ENCODE measurements around the genes CD96 and SLC9C1.

DNA sequence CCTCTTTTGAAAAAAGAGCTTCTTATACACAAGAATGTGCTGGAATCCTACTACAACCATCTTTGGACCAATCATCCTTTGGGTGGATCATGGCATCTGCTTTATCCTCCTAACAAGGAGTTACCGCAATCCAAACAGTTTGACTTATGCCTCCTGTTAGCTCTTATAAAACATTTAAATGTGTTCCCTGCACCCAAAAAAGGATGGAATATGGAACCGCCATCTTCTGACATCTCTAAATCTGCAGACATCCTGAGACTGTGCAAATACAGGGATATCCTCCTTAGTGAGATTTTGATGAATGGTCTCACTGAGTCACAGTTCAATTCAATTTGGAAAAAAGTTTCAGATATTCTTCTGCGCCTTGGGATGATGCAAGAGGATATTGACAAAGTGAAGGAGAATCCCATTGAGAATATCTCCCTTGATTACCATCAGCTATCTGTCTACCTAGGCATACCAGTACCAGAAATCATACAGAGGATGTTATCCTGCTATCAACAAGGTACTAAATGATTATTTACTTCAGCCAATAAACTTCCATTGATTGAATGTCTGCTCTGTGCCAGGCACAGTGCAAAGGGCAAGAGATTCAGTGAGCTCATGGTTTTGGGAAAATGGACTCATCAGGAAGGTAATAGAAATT is 54.9 kb downstream of the DZIP3 start:
- PRO-cap = no peak

- PRO-cap = no peak
Observed at GRCh38 chr3:110964341-110964874, 107.2 kb upstream of the NECTIN3 start.

DNA sequence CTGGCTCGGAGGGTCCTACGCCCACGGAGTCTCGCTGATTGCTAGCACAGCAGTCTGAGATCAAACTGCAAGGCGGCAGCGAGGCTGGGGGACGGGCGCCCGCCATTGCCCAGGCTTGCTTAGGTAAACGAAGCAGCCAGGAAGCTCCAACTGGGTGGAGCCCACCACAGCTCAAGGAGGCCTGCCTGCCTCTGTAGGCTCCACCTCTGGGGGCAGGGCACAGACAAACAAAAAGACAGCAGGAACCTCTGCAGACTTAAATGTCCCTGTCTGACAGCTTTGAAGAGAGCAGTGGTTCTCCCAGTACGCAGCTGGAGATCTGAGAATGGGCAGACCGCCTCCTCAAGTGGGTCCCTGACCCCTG is 52.6 kb upstream of the NECTIN3 start:
- PRO-cap = no peak

DNA sequence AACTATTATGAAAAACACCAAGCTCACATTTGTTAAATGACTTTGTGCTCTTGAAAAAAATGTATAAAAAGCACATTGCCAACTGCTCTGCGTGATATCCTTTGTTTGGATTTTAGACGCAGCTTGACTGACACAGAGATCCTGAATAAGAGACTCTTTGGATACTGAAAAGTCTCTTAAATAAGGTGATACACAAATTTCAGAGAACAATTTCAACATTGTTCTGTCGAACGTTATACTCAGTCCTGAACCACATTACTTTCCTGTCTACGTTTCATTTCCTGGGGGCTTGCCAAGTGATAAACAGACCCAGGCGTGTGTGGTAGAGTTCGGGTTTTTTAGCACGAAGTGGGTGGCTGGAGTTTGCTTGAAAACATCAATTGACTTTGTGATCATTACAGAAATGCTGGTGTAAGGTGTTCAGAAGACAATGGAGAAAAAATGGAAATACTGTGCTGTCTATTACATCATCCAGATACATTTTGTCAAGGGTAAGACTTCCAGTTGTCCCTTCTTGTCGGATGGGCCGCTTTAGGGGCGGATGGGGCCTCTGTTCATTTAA is at the start of gene CD96:
Gene CD96, plus strand, starts transcription at position 379 of the 562 bp plus-strand sequence.
- PRO-cap = no peak

DNA sequence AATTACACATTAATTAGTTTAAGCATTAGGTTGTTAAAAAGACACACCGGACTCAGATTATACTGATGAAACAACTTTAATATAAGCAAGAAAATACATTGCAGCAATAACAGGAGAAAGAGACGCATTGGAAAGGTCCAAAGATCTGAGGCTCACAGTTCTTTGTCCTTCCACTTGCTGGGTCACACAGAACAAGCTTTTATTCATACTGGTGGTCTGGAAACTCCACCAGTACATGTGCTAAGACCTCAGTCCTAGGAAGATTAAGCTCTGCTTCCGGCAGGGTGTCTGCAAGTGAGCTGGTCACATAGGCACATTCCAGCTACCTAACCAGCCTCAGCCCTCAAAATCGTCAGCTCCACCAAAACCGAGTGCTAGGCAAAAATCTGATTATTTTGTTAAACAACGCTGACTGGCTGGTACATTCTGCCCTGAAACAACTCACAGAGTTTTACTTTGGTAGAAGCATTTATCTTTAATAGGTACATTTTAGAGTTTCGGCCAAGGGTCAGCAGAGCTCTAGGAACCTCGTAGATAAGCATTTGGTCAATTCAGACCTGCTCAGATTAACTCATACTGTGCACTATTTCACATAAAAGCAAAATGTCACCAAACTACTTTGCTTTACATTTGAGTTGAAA is 2.2 kb downstream of the ZBED2 start:
- PRO-cap = no peak

DNA sequence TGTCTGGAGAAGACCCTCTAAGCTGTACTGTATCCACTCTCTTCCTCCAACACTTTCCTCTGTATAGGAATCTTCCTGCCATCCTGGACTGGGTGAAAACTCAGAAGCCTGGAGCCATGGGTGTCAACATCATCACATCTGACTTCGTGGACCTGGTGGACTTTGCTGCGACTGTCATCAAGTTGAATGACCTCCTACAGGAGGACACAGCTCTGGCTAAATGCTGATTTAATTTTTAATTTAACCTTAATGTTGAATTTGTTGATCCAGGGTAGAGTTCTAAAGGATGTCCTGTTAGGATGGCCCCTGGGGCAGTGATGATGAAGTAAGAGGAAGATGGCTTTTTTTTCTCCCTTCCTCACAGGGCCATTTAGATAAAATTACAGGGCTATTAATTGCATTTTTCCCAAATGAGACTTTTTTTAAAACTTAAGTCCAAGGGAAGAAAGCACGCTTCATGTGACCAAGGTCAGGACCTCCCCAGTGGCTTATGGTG is 46.2 kb downstream of the PLCXD2 start:
- PRO-cap = no peak

GRCh38 chr3:111858522-111858996 is 506 bp upstream of the PHLDB2 start:
- PRO-cap = no peak

GRCh38 chr3:111861144-111861871 is 2.2 kb downstream of the PHLDB2 start:
- PRO-cap = no peak

DNA sequence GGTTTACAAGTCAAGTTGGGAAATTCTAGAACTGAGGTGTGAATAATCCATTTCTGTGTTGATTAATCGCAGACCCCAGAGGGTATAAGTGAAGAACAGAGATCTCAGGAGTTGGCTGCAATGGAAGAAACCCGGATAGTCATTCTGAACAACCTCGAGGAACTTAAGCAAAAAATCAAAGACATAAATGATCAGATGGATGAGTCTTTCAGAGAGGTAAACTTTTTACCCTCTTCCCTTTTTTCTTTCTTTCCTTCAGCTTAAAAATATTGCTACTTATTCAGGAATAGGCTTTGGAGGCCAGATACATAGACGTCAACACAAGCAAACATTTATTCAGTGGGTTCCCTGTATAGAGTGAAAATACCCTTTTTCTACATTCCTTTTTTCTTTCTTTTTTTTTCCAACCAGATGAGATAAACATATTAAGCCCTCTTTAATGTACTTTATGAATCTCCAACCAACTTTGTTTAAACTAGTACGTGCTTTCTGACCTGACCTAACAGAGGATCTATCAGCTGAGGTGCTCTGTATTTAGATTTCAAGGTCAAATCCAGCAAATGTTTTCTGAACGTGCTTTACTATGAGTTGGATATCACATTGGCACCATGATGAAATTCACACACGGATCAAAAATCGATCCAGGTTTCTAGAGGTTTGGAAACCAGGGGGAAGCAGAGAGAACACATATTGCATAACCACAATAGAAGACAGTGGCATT is 59.7 kb upstream of the ABHD10 start:
- PRO-cap = no peak

DNA sequence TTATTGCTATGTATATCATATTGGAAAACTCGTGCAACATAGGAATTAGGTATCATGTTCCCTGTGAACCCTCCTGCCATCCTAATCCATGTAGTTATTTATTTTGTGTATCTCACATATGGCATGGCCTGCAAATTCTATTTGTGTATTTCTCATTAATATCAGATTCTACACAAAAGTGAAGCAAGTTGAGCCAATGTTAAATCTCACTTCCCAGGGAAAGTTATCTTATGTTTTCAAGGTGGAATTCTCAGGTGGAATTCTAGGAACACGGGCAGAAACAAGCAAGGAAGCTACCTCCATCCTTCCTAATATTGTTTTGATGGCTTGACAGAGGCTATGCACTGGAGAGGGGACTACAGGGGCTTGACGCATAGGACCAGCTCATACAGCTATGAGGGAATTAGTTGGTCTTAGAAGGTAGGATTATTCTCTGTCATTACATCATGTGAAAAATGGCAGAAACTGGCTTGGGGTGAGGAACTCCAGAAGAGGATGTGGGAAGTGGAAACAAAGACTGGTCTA is 56.6 kb upstream of the ABHD10 start:
- PRO-cap = no peak

DNA sequence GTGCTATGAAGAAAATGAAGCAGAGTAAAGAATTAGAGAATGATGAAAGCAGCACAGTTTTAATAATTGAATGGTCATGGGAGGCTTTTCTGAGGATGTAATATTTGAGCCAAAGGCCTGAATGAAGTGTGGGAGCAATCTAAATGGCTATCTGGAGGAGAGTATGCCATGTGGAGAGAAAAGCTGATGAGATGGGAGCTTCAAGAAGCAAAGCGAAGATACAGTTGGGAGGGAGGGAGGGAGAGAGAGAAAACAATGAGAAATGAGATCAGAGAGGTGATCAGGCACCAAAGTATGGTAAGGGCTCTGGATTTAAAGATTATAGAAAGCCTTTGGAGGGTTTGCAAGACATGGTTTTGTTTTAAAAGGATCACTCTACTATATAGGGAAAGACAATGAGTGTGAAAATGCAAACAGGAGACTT is 6.8 kb downstream of the ABHD10 start:
- PRO-cap = no peak

DNA sequence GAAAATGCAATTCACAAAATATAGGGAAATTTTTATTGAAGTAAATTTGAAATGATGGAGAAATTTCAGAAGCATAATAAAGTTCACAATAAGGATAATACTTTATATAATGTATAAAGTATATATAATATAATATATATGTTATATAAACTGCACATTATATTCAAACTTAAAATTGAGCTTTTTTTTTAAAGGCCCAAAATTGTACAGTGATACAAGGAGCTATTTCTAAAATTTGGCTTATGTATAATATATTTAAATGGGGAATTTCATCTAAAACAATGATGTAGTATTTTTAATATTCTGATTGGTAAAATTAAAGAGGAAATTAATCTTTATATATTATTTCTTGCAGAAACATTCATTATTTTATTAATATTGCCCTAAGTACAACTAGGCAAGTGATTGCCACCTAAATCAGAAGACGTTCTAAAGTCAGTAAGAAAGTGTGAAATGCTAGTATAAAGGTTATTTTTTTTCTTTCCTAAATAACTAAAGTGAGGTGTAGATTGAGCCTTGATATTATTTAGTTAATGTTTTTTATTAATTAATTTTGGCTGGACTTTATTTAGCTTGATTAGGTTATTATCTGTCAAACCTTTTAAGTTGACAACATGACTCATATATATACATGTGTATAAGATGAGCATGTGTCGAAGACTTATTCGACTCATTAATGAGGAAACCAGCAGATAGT is 6.5 kb upstream of the TAGLN3 start:
- PRO-cap = no peak

GRCh38 chr3:112084693-112085816 is 1.1 kb upstream of the C3orf52 start:
- PRO-cap = no peak

GRCh38 chr3:112116097-112116591 is 16.9 kb downstream of the GCSAM start:
- PRO-cap = no peak

- PRO-cap = no peak
Observed at GRCh38 chr3:112293459-112294609, at the start of gene SLC9C1. SLC9C1 (minus strand) TSS chr3:112294216.

DNA sequence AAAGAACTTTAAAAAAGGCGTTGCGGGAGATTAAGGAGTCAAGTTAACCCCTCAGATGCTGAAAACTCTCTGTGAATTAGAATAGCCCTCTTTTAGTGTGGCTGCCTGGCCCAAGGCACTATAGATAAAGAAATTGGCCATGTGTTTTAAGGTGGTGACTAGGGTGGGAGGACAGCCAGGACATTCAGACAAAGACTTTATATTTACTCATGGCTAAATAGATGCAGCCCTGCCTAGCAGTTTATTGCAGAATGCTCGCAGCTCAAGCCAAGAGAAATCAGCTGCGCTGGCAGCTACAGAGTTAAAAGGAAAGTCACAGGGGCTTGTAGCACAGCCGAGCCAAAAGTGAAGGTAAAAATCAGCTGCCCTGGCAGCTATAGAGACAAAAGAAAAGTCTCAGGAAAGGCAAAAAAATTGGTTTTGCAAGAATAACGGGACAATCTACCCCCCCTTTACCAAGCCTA is 9.4 kb upstream of the SLC9C1 start:
- PRO-cap = no peak

- PRO-cap = bidirectional peak, plus-strand start at chr3:112360810, minus-strand start at chr3:112360632
Observed at GRCh38 chr3:112360495-112361015, 27.6 kb downstream of the CD200 start.

GRCh38 chr3:112421333-112422044 is 77.8 kb downstream of the BTLA start:
- PRO-cap = no peak

DNA sequence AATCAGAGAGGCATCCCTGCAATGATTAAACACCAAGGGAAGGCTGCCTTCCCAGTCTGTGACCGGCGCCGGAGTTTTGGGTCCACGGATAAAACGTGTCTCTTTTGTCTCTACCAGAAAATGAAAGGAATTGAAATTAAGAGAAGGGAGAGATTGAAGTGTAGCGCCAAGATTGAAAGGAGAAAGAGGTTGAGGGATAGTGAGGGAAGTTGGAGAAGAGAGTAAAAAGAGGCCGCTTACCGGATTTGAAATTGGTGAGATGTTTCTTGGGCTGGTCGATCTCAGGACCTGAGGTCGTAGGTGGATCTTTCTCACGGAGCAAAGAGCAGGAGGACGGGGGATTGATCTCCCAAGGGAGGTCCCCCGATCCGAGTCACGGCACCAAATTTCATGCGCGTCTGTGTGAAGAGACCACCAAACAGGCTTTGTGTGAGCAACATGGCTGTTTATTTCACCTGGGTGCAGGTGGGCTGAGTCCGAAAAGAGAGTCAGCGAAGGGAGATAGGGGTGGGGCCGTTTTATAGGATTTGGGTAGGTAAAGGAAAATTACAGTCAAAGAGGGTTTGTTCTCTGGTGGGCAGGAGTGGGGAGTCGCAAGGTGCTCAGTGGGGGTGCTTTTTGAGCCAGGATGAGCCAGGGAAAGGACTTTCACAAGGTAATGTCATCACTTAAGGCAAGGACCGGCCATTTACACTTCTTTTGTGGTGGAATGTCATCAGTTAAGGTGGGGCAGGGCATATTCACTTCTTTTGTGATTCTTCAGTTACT is 76.6 kb downstream of the BTLA start:
- PRO-cap = no peak

GRCh38 chr3:112464168-112464649 is 35.1 kb downstream of the BTLA start:
- PRO-cap = no peak